Calu3 (cell line): ENCODE data around the genes TSNAX, DISC1 and MAP10.

DNA sequence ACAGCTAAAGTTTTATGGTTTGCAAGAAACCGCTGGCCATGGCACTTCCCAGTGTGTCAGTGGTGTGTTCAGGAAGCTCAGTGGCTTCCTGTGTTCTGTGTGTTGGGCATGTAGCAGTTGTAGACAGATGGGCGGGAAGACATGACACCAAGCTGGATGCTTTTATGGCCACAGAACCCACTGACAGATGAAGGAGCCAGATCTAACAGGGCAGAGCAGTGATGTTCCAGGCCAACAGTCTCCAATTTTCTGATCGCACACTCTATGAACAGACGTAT is 119.9 kb downstream of the GALNT2 start:
- PRO-cap = no peak

DNA sequence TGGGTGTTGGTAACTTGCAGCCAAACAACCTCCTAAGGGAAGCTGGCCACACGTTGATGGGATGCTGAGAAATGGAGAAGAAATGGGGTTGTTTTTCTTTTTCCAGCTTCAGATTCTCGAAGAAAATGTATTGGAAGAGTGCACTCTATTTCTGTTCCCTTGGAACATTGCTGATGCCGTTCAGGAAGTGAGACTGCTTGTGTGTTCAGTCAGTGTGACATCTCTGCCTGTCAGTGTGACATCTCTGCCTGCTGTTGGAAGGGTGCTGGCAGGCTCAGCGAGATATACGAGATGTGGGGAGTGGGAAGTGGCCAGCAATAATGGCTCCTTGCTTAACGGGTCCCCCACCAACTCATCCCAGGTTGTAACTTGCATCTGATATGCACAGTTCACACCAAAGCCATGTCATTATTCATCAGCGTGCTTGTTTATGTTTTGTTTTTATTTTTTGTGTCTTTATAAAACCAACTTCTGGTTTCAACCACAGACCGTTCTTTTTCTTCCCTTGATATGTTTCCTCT is 145.3 kb downstream of the GALNT2 start:
- PRO-cap = no peak

GRCh38 chr1:230268245-230268823 is 157.8 kb downstream of the PGBD5 start:
- PRO-cap = no peak

DNA sequence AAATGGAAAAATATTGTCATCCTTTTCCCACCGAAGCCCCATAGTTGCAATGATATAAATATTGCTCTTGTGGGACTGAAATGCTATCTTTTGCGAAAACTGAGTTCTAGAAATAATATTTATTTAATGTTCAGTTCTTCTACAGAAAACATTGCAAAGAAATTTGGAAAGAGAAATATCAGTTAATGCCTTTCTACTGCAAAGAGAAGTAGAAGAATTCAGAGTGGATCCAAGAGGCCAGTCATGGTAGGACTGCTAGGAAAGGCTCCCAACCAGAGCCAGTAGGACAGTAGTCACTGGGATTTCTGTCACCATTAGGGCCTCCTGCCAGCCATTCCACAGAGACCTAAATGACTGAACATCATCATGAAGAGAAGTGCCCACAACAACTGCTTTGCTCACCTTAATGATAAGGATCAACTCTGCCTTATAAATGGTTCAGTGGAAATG is 11.7 kb upstream of the AGT start:
- PRO-cap = no peak

DNA sequence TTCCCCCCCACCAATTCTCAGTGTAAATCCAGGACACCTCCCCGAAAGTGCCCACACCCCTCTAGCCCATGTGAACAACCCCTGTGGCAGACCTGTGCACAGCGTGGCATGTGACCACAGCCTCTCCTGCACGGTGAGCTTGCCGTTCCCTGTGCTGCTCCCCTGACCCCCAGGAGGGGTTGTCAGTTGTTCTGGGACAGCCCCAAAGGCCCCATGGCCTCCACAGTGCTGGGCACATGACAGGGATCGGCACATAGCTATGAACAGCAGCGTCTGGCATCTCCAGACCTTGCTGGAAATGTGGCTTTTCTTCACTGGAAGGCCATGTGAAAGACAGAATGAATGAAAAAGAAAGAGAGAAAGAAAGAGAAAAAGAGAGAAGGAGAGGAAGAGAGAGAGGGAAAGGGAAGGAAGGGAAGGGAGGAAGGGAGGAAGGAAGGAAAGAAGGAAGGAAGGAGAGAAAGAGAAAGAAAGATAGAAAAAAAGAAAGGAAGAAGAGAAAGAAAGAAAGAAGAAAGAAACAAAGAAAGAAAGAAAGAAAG is 3.9 kb downstream of the CAPN9 start:
- PRO-cap = no peak

DNA sequence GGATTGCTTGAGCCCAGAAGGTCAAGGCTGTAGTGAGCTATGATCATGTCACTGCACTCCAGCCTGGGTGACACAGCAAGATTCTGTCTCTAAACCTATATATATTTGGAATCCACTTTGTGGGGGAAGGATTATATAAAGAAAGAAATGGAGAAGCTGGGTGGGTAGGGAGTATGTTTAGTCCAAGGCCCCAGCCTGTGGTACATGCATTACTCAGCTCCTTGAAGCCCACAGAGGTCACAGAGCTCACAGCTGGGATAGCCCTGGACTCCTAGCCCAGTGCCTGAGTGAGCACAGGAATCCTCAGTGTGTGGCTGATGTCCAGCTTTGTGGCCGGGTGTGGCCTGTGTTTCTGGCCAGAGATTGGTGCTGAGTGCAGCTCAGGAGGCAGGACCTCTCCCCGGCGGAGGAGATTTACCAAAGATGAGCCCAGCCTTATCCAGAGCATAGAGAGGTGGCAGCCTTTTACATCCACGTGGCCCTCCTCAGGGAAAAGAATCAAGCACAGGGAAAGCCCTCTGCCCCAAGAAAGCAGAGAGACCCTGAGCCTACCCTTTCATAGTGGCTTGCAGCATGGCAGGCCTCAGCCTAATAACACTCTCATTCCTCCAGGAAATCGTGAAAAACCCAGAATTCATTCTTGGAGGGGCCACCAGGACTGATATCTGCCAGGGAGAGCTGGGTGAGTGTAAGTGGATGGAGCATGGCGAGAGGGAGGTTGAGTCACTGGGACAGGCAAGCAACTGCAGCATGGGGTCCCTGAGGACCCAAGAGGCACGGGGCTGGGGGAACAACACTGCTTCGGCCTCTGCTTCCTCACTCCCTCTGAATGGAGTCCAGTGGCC is 7.8 kb downstream of the CAPN9 start:
- PRO-cap = no peak

DNA sequence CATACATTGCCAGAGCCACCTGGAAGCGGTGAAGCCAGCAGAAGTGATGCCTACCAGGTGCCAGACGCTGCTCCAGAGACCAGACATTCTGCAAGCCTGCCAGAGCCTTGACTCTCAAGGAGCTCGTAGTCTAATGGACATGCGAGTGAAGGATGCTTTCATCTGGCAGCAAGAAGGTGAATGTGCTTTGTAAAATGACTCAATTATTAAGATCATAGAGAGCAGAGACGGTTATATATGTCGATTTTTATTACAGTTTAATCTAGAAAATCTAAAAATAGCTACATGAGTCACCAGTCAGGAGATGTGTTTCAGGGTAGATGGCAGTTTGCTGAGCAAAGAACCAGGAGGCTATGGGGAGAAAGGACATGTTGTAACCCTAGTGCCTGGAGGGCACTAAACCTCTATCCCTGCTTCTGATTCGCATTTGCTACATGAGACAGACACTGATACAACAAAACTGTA is 43.4 kb downstream of the C1orf198 start:
- PRO-cap = bidirectional peak, plus-strand start at position 338 of the sequence, minus-strand start at position 208 of the sequence

- PRO-cap = no peak
Observed at GRCh38 chr1:230910190-230910895, 42.0 kb upstream of the C1orf198 start.

DNA sequence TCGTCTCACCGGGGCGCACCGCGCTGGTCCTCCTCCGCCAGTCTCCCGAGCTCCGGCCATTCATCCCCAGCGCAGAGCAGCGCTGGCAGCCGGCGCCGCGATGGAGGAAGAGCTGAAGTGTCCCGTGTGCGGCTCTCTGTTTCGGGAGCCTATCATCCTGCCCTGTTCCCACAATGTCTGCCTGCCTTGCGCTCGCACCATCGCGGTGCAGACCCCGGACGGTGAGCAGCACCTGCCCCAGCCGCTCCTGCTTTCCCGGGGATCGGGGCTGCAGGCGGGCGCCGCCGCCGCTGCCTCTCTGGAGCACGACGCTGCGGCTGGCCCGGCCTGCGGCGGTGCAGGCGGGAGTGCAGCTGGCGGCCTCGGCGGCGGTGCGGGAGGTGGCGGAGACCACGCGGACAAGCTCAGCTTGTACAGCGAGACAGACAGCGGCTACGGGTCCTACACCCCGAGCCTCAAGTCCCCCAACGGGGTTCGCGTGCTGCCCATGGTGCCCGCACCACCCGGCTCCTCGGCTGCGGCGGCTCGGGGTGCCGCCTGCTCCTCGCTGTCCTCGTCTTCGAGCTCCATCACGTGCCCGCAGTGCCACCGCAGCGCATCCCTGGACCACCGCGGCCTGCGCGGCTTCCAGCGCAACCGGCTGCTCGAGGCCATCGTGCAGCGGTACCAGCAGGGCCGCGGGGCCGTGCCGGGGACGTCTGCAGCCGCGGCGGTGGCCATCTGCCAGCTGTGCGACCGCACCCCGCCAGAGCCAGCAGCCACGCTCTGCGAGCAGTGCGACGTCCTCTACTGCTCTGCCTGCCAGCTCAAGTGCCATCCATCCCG is 1.2 kb downstream of the TRIM67 start:
- PRO-cap = no peak

DNA sequence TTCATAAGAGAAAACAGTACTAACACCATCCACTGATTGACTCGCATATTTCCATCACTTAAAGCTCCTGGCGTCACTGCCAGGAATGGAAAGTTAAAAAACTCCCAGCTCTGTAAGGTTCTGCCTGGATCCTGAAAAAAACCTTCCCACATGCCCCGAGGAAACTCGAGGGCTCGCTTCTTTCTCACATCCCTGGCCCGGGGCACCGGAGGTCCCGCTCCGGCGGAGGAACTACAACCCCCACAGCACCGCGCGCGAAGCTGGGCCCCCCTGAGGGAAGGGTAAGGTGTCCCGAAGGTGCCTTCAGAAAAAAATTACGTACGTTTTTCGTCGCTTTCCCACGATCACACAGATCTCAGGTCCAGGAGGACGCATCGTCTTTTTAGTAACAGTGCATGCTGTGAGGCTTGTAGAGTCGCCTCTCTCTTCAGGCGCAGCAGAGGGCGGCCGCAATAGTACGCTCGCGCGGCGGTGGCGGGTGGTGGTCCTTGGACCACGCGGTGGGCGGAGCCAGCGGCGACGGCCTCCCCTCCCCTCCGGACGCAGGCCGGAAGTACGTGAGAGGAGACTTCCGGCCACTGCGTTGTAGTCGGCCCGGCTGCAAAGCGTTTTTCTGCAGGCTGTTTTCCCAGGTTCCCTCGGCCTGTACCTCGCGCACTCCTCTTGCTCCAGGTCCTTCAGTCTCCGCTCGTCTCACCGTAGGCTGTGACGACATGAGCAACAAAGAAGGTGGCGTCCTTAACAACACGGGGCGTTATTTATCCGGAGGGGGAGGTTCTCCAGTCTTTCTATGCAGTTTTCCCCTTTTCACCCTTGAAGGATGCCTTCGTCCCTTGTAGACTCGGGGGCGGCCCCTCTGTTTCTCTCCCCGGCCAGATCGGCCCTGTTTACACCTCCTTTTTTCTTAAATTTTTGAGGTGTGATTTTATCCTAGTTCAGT is at the start of gene TSNAX:
Gene TSNAX, plus strand, starts transcription at position 572 of the 940 bp plus-strand sequence.
- PRO-cap = bidirectional peak, plus-strand start at position 578 of the sequence, minus-strand start at position 204 of the sequence

- PRO-cap = bidirectional peak, plus-strand start at chr1:231626836, minus-strand start at chr1:231626552
Observed at GRCh38 chr1:231626288-231627073, at the start of gene DISC1. Gene DISC1 (plus strand): TSS chr1:231626790.

GRCh38 chr1:231834479-231835067 is 208.0 kb downstream of the DISC1 start:
- PRO-cap = no peak

- PRO-cap = no peak
Observed at GRCh38 chr1:231990320-231991052, 363.9 kb downstream of the DISC1 start.

GRCh38 chr1:232226044-232226672 is 403.8 kb downstream of the SIPA1L2 start:
- PRO-cap = no peak

DNA sequence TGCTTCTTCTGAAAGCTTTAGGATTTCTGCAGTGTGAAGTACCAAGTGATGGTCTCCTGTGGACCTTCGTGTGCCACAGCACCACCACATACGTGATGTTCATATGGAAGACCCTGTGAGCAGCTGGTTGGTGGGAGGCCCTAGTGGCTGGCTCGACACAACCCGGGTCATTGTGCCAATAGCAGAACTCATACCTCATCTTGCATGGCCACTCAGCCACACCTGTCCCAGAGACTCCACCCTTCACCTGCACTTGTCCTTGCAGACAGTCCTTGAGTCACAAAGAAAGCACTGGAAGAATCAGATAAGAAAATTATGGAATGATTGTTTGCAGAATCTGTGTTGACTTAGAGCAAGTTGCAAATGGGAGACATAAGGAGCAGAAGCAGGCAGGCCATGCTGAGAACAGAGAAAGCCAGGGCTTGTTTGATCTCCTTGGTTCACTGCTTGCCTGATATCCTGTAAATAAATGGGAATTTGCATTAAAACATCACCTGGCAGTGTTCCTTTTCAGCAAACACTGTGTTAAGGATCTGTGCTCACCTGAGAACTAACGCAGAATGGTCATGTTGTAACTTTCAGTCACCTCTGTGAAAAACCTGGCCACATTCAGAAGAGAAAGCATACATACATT is 307.7 kb downstream of the SIPA1L2 start:
- PRO-cap = no peak

DNA sequence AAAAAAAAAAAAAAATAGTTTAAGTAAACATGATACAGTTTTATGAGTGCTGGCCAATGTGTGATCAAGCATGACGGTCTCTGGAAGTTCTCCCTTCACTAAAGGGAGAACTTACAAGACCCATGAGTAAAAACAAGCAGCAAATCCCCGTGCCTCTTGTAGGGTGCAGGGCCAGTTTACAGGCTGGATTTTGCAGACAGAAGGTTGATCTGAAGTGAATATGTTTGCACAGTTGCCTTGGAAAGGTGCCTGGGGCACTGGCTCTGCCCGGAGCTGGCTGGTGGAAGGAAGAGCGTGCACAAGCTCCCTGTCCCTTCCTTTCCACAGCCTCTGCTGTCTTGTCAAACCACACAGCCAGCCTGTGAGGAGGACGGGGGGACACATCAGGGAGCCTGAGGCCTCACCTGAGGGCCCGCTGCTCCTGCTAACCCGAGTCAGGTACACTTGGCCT is 251.7 kb downstream of the SIPA1L2 start:
- PRO-cap = no peak

DNA sequence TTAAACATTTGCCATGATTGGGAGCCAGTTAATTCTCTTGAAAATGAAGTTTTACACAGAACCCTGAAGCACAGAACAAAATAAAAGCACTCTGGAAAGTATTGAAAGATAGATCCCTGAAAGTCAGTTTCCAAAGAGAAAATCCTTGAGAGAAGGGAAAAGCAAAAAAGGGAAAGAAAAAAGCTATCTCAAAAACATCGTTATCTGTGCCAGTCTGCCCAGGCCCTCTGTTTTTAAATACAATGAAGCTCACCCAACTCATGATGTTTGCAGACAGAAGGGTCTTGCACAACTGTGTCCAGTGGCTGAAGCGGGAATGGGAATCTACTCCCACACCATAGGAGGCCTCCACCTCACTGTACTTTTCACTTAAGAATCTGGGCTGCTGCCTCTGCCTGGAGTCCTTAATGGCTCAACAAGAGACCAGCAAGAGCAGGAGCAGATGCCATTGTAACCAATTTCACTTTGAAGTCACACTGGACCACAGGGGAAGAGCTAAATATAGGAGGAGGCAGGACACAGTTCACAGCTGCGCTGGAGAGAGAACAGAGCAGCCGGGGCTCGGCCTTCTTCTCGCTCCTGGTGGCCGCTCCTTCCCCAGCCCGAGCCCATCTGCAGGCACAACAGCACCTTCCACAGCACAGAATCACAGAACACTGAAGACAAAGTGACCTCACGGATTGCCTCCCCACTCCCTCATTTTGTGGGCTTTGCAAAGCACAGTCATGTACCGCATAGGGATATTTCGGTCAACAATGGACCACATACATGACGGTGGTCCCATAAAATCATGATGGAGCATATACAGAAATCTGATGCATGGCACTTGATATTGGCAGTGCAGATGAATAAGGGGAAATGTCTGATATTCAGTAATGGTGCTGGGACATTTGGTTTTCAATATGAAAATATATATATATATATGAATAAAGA is 120.3 kb downstream of the SIPA1L2 start:
- PRO-cap = no peak

- PRO-cap = no peak
Observed at GRCh38 chr1:232518284-232519090, 111.4 kb downstream of the SIPA1L2 start.

GRCh38 chr1:232745534-232745769 is 59.8 kb upstream of the MAP10 start:
- PRO-cap = no peak

- PRO-cap = bidirectional peak, plus-strand start at chr1:232805416, minus-strand start at chr1:232805342
Observed at GRCh38 chr1:232805031-232806325, at the start of gene MAP10. Gene MAP10 (plus strand): TSS chr1:232805416.